NCI-H460 (cell line): Measurements from ENCODE around the genes NKX6-1, HSD17B13, SPARCL1 and ABCG2.

DNA sequence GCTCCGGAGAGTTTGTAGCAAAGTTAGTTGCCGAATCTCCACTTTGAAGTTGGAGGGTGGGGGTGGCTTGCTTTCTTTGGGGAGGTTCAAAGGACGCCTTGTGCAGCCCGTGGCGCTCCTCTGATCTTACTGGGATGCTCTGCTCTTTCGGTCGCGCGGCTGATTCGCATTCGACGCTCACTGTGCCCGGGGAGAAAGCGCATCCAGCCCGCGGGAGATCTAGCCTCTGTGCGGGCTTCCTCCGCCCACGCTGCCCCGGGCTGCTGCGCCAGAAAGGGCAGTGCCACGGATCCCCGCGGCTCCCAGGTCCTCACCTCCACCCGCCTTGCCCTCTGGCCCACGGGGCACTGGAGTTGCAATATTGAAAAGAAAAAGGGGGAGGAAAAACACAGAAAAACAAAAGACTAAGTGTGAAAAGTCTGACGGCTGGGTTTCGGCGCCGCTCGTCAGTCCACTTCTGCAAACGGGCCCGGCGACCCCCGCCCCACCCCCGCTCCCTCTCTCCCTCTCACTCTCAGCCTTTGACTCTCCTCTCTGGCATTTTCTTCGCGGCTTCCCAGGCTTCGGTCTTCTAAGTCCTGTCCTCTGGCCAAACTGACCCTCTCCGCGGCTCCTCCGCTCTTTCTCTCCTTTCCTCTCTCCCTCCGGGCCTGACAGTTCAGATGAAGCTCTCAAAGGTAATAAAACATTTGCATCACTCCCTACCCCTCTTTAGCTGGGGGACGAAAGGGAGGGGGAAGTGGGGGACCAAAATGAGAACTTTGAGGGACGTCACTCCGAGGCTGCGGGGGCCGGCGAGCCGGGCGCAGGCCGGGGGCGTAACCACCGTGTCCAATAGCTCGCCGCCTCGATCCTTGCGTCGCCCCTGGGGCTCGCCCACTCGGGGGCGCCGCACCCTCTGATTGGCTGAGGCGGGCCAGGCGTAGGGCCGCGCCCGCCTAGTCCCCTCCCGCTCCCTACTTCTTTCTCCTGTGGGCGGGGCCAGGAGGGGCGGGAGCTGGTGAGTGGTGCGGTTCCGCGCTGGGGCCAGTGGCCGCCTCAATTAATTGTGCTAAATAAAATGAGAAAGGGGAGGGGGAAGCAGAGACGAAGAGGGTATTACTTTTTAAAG lies at the start of gene NKX6-1:
Gene NKX6-1, minus strand, starts transcription at position 682 of the 1,111 bp plus-strand sequence.
RAMPAGE:
- cytosol, long total RNA: no peak
- long total RNA: no peak
- nucleus, long total RNA: no peak

RAMPAGE:
- cytosol, long total RNA: no peak
- long total RNA: no peak
- nucleus, long total RNA: no peak
Measured at GRCh38 chr4:84625131-84625594, 42.2 kb downstream of the CDS1 start.

RAMPAGE:
- cytosol, long total RNA: no peak
- long total RNA: no peak
- nucleus, long total RNA: no peak
Measured at GRCh38 chr4:84733332-84733761, 150.4 kb downstream of the CDS1 start.

DNA sequence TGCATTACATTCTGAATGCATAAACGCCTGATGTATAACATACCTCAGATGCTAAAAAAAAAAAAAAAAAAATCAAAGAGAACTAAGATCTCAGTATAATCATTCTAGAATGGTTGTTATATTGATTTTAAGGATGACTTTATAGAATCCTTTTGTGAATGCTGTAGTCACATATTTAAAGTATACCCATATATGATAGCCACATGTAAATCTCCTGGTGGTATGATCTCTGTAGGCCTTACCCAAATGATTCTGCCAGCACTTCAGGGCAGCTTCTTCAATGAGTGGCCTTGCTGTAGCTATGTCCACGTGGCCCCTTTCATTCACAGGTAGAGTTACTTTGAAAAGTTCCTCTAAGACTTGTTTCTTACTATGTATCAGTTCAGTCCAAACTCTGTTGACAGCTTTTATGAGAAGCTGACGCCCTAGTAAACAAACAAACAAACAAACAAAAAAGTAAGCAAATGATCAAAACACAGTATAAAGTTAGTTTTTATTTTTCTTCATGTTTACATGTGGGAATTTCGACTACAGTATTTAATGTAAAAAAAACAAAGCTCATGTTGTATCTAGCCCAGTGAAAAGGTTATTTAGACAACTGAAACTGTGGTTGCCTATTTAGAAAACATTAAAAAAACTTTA lies 154.1 kb downstream of the CDS1 start:
RAMPAGE:
- cytosol, long total RNA: no peak
- long total RNA: no peak
- nucleus, long total RNA: no peak

DNA sequence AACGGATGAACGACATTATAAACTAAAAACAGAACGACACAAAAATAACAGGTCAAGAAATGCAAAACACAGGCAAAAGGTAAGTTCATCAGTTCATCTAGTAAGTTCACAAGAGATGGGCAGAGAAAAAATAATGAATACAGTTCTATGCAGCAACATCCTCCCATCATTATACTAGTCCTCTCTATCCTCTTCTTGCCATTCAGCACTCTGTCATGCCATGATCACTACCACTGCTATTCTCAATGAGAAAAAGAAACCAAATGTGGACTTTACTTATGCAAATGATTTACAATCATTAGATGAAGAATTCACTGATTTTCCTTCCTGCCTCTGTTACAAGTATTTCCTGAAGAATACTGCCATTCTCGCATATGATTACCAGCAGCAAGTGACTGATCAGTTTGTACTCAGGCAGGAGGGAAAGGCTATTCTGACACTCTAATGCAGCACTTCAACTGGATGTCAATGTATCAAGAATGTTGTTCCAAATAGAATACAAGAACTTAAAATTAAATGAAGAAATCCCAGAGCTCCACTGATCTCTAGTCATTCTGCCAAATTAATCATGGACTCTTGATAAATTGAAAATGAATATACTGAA lies 50.3 kb downstream of the WDFY3 start:
RAMPAGE:
- cytosol, long total RNA: no peak
- long total RNA: no peak
- nucleus, long total RNA: no peak

RAMPAGE:
- cytosol, long total RNA: no peak
- long total RNA: no peak
- nucleus, long total RNA: no peak
Measured at GRCh38 chr4:85779214-85779517, 304.2 kb downstream of the ARHGAP24 start.

RAMPAGE:
- cytosol, long total RNA: no peak
- long total RNA: no peak
- nucleus, long total RNA: no peak
Measured at GRCh38 chr4:85827524-85828691, 353.0 kb downstream of the ARHGAP24 start.

DNA sequence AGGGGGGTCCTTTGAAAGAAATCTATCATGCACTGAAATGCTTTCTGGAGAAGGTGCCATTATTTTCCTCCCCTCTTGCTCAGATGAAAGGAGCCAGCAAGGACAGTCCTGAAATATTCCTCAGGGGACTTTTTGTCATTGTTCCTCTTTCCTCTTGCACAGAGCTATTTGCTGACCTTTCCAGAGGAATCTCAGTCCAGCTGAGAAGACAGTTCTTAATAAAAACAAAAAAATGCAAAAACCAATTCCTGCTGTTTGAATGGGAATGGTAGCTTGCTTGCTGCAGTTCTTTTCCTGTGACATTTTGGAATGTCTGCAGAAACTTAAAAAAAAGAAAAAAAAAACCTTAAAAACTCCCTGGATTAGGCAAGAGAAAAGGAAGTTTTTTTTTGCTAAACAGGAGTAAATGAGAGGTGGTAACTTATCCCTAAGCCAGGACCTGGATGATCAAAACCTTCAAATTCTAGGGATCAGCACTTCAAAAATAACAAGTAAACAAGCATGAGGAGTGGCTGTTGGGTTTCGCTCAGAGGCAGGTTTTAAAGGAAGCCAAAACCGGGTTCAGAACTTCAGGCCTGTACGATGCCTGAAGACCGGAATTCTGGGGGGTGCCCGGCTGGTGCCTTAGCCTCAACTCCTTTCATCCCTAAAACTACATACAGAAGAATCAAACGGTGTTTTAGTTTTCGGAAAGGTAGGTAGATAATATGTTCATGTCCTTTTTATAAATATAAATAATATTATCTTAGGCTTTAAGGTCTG lies 429.3 kb downstream of the MAPK10 start:
RAMPAGE:
- cytosol, long total RNA: no peak
- long total RNA: no peak
- nucleus, long total RNA: no peak

RAMPAGE:
- cytosol, long total RNA: no peak
- long total RNA: no peak
- nucleus, long total RNA: no peak
Measured at GRCh38 chr4:87064777-87065463, 130.1 kb downstream of the AFF1 start.

RAMPAGE:
- cytosol, long total RNA: no peak
- long total RNA: no peak
- nucleus, long total RNA: no peak
Measured at GRCh38 chr4:87119667-87120346, 100.6 kb downstream of the KLHL8 start.

RAMPAGE:
- cytosol, long total RNA: no peak
- long total RNA: no peak
- nucleus, long total RNA: no peak
Measured at GRCh38 chr4:87322515-87323292, at the start of gene HSD17B13. Gene HSD17B13, minus strand, starts transcription at chr4:87322882.

GRCh38 chr4:87387098-87387781 lies 3.7 kb downstream of the HSD17B11 start:
RAMPAGE:
- cytosol, long total RNA: no peak
- long total RNA: no peak
- nucleus, long total RNA: no peak

GRCh38 chr4:87528798-87529764 lies at the start of gene SPARCL1:
Gene SPARCL1, minus strand, starts transcription at chr4:87529376.
RAMPAGE:
- cytosol, long total RNA: no peak
- long total RNA: no peak
- nucleus, long total RNA: no peak

GRCh38 chr4:88027461-88028016 lies 20.1 kb downstream of the PKD2 start:
RAMPAGE:
- cytosol, long total RNA: no peak
- long total RNA: no peak
- nucleus, long total RNA: no peak

GRCh38 chr4:88067839-88068169 lies 60.4 kb downstream of the PKD2 start:
RAMPAGE:
- cytosol, long total RNA: no peak
- long total RNA: no peak
- nucleus, long total RNA: no peak

GRCh38 chr4:88158289-88159459 lies at the start of gene ABCG2:
Gene ABCG2, minus strand, starts transcription at chr4:88158639.
RAMPAGE:
- cytosol, long total RNA: start-site peak on the minus strand at chr4:88158567-88158653, 89 and 148 reads in 2 replicates
- long total RNA: start-site peak on the minus strand at chr4:88158607-88158636, 21 and 52 reads in 2 replicates
- nucleus, long total RNA: start-site peak on the minus strand at chr4:88158567-88158629, 210 and 78 reads in 2 replicates

RAMPAGE:
- cytosol, long total RNA: no peak
- long total RNA: no peak
- nucleus, long total RNA: no peak
Measured at GRCh38 chr4:88286967-88287345, 2.6 kb upstream of the PPM1K start.

DNA sequence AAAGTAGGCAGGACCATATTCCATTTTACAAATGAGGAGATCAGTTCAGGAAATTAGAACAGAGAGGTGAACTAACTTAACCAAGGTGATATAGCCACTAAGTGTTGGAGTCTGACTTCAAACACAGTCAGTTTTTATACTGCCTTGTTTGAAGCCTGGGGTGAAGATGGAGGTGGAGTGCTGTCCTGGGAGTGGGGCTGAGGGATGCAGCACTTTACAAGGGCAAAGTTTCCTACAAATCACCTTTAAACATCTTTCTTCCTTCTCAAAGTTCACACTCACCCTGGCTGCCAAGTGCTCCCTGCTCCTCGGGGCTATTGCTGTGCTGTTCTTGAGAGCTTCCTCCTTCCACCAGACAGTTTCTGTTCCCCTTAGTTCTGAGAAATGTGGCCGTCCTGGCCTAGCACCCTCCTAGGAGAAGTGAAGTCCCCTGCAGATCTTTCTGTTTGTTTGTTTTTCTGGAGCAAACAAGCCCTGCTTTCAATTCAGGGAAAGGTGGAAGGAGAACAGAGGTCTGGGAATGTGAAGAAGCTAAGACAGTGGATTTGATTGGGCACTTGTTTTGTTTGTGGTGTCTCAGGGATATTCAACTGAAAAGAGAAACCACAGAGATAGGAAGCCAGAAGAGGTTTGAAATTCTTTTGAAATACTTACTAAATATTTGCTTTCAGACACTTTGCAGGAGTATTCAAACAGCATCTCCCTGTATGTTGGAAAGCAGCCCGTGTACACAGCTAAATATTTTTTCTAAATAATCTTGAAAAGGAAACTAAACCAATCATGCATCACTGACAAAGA lies 36.3 kb upstream of the PPM1K start:
RAMPAGE:
- cytosol, long total RNA: no peak
- long total RNA: no peak
- nucleus, long total RNA: no peak

DNA sequence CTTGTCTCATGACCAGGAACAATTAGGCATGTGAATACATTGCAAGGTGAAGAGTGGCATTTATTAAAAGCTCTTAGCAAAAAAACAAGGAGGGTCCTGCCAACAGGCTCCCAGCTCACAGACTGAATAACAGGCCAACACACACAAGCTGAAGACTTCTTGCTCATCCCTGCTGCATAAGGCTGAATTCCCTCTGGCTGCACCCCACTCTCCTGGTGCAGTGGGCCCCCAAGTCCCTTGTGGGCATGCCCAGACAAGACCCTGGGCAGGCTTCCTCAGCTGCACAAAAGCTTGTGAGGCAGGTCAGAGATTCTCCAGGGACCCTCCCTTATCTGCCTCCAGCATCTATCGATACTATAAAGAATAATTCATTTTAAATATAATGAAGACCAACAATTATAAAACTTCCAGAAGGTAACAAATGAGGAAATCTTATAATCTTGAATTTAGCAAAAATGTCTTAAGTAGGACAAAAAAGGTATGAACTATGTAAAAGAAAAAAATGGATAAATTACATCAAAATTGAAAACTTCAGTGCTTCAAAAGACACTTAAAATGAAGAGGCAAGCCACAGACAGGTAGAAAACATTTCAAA lies 1.6 kb upstream of the HERC5 start:
RAMPAGE:
- cytosol, long total RNA: no peak
- long total RNA: no peak
- nucleus, long total RNA: no peak

DNA sequence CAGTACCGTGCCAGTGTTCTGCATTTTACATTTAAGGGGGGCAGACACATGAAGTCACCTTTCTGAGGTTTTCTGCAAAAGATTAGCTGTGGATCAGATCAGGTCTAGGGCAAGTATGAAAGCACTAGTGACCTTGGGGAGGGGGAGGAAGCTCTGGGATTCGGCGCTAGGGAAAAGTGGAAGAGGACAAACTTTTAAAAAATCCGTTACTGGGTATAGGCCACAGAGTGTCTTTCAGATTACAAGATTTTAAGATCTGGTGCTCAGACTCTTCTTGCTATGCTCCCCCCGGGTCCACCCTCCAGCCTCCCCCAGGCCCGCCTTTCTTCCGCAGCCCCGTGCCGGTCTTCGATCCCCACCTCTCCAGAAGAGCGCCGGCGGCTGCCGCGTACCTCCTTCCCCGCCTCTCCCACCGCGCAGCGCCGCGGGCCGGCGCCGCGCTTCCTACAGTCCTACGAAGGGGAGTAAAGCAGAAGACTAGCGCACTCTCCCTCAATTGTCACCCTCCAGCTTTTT lies 662 bp upstream of the HERC3 start:
RAMPAGE:
- cytosol, long total RNA: no peak
- long total RNA: no peak
- nucleus, long total RNA: no peak